Keratinocyte (primary cell): ENCODE data around the gene KCTD12.

GRCh38 chr13:75806490-75806852, 170.3 kb downstream of the LMO7 start:
CAGE:
- cytosol, long polyA minus RNA: no peak
- cytosol, long polyA plus RNA: no peak
- long polyA plus RNA: no peak
- nucleus, long polyA minus RNA: no peak
- nucleus, long polyA plus RNA: no peak

GRCh38 chr13:75840193-75840476, 204.0 kb downstream of the LMO7 start:
CAGE:
- cytosol, long polyA minus RNA: no peak
- cytosol, long polyA plus RNA: no peak
- long polyA plus RNA: no peak
- nucleus, long polyA minus RNA: no peak
- nucleus, long polyA plus RNA: no peak

DNA sequence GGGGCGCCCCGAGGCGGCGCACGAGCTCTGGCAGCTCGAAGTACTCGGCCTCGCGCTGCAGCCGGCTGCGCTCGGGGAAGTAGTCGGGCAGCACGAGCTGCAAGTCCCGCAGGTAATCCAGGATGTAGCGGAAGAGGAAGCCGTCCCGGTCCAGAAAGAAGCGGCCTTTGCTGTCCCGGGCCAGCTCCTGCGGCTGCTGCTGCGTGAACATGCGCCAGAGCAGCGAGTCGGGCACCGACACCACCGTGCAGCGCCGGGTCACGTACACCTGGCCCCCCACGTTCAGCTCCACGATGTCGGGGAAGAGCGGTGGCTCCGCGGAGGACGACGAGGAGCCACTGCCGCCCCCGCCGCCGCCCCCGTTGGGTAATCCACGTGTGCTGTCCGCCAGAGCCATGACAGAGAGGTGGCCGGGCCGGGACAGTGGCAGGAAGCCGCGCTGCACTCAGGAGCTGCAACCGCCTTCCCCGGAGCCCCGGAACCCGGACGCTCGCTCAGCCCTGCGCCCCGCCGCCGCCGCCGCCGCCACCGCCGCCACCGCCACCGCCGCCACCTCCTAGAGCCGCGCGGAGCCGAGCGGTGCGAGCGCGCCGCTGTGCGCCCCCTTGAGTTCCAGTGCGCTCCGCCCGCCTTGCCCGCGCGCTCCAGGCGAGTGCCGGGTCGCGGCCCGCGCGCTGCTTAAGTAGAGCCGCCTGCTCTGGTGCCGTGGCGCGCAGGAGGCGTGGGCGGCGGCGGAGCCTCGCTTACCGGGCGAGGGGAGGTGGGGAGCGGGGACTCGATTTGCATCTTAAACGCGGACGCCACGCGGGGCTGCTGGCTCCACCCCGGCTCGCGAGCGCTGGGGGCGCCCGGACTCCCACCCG, at the start of gene KCTD12:
Gene KCTD12, minus strand, starts transcription at position 654 of the 863 bp plus-strand sequence.
CAGE:
- cytosol, long polyA minus RNA: no peak
- cytosol, long polyA plus RNA: no peak
- long polyA plus RNA: no peak
- nucleus, long polyA minus RNA: start-site peak on the minus strand centred at position 667 of the sequence, 27 bp wide, 14 reads
- nucleus, long polyA plus RNA: start-site peak on the minus strand centred at position 651 of the sequence, 113 bp wide, 10 and 21 reads in 2 replicates

DNA sequence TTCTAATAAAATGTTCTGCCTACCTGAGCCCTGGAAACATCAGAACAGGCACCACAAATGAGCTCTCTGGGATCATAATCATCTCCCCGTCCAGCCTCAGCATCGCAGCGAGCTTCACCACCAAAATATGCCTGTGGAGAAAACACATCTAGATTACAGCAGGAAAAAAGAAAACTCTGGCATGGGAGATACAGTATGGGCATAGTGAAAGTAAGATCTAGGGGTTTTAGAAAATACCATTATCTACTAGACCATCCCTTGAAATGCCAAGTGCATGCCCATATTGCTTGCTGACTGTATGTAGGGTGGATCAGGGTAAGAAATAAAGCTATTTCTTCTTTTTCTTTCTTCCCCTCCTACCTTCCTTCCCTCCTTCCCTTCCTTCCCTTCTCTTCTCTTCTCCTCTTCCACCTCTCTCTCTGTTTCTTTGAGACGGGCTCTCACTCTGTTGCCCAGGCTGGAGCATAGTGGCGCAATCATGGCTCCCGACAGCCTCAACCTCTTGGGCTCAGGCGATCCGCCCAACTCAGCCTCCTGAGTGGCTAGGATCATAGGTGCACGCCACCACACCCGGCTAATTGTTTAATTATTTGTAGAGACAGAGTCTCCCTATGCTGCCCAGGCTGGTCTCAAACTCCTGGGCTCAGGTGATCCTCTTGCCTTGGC, 25.0 kb upstream of the FBXL3 start:
CAGE:
- cytosol, long polyA minus RNA: no peak
- cytosol, long polyA plus RNA: no peak
- long polyA plus RNA: no peak
- nucleus, long polyA minus RNA: no peak
- nucleus, long polyA plus RNA: no peak

DNA sequence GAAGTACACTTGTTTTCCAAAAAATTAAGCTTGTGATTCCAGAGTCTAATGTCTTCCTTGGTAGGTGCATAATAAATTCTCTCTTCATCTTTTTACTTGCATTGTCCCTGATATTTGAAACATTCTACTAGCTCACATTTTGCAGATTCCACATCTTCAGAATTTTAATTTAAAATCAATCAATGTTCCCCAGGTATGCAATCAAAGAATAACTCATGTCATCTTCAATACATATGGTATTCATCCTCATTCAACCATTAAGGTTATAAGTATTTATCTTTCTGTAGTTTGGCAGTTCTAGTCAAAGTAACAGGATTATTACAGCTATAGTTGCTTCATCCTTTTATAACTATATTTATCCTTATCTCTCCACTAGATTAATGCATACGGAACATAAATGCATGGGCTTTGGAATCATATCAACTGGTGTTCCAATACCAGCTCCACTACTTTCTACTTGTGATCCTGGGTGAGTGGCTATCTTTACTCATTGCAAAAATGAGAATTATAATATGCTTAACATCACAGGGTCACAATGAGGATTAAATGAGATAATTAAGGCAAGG, 105.9 kb upstream of the FBXL3 start:
CAGE:
- cytosol, long polyA minus RNA: no peak
- cytosol, long polyA plus RNA: no peak
- long polyA plus RNA: no peak
- nucleus, long polyA minus RNA: no peak
- nucleus, long polyA plus RNA: no peak

GRCh38 chr13:77149643-77150390, 122.9 kb upstream of the FBXL3 start:
CAGE:
- cytosol, long polyA minus RNA: no peak
- cytosol, long polyA plus RNA: no peak
- long polyA plus RNA: no peak
- nucleus, long polyA minus RNA: no peak
- nucleus, long polyA plus RNA: no peak

CAGE:
- cytosol, long polyA minus RNA: no peak
- cytosol, long polyA plus RNA: no peak
- long polyA plus RNA: no peak
- nucleus, long polyA minus RNA: no peak
- nucleus, long polyA plus RNA: no peak
These were observed 138.3 kb upstream of the FBXL3 start for GRCh38 chr13:77165218-77165706.

DNA sequence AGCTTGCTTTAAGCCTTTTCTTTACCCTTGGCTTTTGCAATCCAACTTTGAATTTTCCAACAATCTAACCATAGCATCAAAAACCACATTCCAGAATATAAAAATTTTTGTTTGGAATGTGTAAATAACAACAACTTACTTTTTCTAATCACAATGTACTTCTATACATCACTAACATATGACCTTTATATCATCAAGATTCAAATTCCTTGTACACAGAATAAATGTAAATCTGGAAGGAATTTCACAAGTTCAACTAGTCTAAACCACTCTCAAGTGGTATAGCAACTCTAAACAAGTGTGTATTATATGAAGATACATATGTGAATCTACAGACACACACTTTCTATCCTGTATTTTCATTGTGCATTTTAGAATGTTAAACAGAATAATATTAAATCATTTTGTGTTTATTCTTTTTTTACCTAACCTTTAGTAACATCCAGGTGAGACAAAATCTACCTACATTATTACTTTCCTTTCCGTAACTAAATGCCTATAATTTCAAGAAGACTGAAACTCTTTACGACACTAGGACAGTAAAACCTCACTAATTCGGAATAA, 100.5 kb downstream of the MYCBP2 start:
CAGE:
- cytosol, long polyA minus RNA: no peak
- cytosol, long polyA plus RNA: no peak
- long polyA plus RNA: no peak
- nucleus, long polyA minus RNA: no peak
- nucleus, long polyA plus RNA: no peak

GRCh38 chr13:77325886-77326227, 1.0 kb downstream of the MYCBP2 start:
CAGE:
- cytosol, long polyA minus RNA: no peak
- cytosol, long polyA plus RNA: no peak
- long polyA plus RNA: no peak
- nucleus, long polyA minus RNA: no peak
- nucleus, long polyA plus RNA: no peak

GRCh38 chr13:77328953-77330213, 2.5 kb upstream of the MYCBP2 start:
CAGE:
- cytosol, long polyA minus RNA: no peak
- cytosol, long polyA plus RNA: no peak
- long polyA plus RNA: no peak
- nucleus, long polyA minus RNA: no peak
- nucleus, long polyA plus RNA: no peak

CAGE:
- cytosol, long polyA minus RNA: no peak
- cytosol, long polyA plus RNA: no peak
- long polyA plus RNA: no peak
- nucleus, long polyA minus RNA: no peak
- nucleus, long polyA plus RNA: no peak
These were observed 1.9 kb downstream of the SCEL start for GRCh38 chr13:77537425-77537875.

DNA sequence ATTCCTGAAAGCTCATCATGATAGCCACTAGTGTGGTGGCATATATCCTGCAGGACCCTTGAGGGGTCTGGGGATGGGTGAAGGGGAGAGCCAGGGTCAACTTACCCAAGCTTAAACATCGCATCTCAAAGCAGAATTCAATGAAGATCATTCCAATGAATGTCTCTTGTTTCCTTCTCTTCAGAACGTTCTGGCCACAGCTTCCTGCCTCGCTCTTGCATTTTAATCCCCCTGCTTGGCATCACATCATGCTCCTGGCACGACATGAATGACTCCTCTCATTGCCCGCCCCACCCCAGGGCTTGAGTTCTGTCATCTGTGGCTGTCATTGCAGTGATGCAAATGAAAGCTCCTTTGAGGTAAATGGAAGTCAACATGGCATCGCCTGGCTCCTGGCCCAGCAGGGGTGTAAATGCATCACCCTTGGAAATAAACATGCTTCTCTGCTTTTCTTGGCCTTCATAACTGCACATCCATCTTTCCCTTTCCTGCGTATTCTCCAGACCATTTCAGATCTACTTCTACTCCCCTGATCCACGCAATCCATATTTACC, 48.6 kb downstream of the SCEL start:
CAGE:
- cytosol, long polyA minus RNA: no peak
- cytosol, long polyA plus RNA: no peak
- long polyA plus RNA: no peak
- nucleus, long polyA minus RNA: no peak
- nucleus, long polyA plus RNA: no peak

DNA sequence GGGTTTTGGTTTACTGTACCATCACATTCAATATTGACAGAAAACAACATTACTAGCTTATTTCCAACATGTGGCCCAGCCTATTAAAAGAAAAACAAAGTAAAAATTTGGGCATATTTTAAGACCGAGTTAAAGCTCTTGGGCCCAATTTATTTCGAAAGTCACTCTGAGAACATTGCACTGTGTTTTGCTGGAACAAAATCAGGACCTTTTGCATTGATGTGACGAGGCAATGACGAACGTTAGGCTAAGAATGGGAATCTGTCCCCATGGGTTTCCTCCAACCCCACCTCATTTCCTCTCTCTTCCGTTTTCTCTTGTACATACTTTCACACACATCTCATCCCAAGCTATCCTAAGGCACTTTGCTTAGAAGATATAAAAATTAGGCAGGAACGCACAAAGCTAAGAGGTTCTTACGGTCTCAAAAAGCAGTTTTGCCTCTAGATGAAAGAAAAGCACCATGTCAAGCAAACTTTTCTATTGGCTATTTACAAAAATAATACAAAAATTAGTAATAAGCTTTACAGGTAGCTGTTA, 22.1 kb downstream of the EDNRB start:
CAGE:
- cytosol, long polyA minus RNA: no peak
- cytosol, long polyA plus RNA: no peak
- long polyA plus RNA: no peak
- nucleus, long polyA minus RNA: no peak
- nucleus, long polyA plus RNA: no peak

DNA sequence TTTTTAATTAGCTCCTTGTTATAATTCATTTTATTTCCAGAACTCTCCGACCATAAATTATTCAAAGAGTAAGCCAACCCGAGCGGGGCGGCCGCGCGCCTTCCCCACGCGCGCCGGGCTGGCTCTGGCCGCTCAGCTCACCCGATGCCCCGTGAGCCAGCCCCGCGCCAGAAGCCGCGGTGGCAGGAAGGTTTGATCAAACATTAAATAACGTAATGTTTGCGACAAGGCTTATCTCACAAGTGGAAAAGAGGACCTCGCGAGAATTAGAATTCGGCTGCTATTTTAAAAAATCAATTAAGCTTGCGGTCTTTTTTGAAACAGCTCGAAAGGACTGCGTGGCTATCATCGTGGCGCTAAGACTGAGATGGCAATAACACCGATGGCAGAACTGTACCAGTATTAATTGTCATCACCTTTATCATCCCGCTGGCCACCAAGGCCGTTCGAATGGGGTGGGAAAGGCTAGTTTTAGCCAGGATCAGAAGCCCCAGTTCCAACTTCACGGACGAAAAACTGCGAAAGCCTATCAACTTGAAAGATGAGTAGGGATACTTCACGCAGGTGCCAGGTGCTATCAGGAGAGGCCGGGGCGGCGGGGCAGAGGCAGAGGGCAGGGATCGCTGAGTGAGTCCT, 6.5 kb downstream of the POU4F1 start:
CAGE:
- cytosol, long polyA minus RNA: no peak
- cytosol, long polyA plus RNA: no peak
- long polyA plus RNA: no peak
- nucleus, long polyA minus RNA: no peak
- nucleus, long polyA plus RNA: no peak

DNA sequence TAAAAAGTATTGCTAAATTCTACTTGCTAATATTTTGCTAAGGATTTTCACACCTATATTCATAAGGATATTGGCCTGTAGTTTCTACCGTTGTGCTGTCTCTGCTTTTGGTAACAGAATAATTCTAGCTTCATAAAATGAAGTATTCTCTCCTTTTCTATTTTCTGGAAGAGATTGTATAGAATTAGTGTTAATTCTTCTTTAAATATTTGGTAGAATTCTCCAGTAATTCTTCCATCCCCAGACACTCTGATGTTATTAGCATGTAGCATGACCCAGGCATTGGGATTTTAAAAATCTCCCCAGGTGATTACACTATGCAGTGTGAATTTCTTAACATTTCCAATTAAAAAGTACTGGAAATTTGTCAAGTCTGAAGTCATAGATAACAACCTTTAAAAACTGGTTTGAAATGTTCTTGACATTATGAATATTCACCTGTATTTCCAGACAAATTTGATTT, 97.2 kb downstream of the RBM26 start:
CAGE:
- cytosol, long polyA minus RNA: no peak
- cytosol, long polyA plus RNA: no peak
- long polyA plus RNA: no peak
- nucleus, long polyA minus RNA: no peak
- nucleus, long polyA plus RNA: no peak

DNA sequence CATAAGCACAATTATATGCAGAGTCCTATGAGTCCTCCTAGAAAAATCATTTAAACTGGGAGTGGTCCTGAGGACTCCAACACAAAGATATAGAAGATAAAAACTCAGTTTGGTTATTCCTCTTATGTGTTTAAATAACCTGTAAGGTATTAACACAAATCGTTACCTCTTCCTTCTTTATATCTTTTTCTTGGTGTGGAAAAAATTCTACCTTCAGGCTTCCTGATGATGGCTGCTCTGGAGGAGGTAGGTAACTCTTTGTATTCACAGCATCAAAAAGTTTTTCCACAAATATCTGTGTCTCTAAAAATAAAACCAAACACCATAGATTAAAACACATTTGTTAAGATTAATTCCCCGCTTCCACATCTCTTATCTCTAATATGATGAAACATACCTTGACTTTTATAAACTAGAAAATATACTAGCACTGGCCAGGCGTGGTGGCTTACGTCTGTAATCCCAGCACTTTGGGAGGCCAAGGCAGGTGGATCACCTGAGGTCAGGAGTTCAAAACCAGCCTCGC, 28.8 kb downstream of the RBM26 start:
CAGE:
- cytosol, long polyA minus RNA: no peak
- cytosol, long polyA plus RNA: no peak
- long polyA plus RNA: no peak
- nucleus, long polyA minus RNA: start-site peak on the minus strand centred at position 204 of the sequence, 69 bp wide, 24 reads
- nucleus, long polyA plus RNA: no peak

GRCh38 chr13:79483035-79483517, 2.1 kb downstream of the NDFIP2 start:
CAGE:
- cytosol, long polyA minus RNA: no peak
- cytosol, long polyA plus RNA: no peak
- long polyA plus RNA: no peak
- nucleus, long polyA minus RNA: no peak
- nucleus, long polyA plus RNA: no peak

DNA sequence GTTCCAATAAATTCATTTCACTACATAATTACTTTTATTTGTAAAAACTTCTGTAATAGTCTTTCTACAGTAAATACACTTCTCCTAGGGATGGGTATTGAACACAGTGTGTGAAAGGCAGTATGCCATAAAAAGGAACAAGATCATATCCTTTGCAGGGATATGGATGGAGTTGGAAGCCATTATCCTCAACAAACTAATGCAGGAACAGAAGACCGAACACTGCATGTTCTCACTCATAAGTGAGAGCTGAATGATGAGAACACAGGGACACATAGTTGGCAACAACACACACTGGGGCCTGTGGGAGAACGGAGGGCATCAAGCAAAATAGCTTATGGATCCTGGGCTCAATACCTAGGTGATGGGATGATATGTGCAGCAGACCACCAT, 183.0 kb downstream of the NDFIP2 start:
CAGE:
- cytosol, long polyA minus RNA: no peak
- cytosol, long polyA plus RNA: no peak
- long polyA plus RNA: no peak
- nucleus, long polyA minus RNA: no peak
- nucleus, long polyA plus RNA: no peak

DNA sequence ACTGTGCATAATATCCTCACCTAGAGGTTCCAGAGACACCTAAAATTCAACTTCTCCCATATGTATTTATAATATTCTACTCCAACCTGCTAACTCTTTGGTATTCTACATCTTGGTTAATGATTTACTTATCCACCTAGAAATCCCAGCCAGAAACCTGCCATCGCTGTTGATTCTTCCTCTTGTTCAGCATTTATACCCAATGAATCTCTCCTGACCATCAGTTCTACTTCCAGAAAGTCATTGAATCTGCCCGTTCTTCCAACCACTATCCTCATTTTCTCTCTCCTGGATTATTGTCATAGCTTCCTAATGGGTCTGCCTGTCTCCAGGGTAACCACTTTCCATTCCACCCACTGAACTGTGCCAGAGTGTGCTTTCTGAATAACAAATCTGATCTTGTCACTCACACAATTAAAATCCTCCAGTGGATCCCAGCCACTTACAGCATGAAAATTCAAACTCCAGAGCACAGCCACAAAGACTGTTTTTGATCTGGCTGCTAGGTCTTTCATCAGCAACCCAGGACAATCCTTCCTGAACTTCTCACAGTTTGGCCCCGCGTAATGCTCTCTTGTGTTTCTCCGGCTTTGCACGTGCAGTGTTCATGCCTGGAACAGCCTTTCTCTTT, 330.6 kb downstream of the SPRY2 start:
CAGE:
- cytosol, long polyA minus RNA: no peak
- cytosol, long polyA plus RNA: no peak
- long polyA plus RNA: no peak
- nucleus, long polyA minus RNA: no peak
- nucleus, long polyA plus RNA: no peak

GRCh38 chr13:80276071-80276883, 64.6 kb downstream of the SPRY2 start:
CAGE:
- cytosol, long polyA minus RNA: no peak
- cytosol, long polyA plus RNA: no peak
- long polyA plus RNA: no peak
- nucleus, long polyA minus RNA: no peak
- nucleus, long polyA plus RNA: no peak